LUHMES (cell line): Measurements from ENCODE around the genes PRR20G, MGLL and SEC61A1.

DNA sequence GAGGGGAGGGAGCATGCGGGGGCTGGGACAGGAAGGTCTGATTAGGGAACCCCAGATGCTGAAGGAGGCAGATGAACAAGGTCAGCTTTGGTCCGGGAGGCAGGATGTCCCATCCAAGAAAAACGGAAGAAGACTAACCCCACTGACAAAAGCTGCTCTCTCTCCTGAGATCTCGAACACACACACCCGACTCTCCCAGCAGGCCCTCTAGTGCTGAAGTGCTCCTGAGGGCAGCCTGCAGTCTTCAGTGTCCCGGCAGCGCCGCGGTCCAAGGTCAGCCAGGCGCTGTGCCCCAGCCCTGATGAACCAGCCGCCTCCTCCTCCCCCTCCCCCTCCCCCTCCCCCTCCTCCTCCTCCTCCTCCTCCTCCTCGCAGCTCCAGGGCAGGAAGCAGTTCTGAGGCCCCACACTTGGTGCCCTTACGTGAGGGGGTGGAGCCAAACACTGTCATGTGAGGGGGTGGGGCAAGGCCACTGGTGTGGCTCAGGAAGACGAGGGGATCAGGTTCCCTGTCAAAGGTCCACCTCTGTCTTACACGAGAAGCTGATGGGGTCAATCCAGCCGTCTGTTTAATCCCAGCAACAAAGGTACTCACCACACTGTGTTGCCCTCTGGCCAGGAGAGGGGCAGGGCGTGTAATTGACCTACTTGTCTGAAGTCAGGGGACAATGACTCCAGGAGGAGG is 34.1 kb downstream of the PRR23E start:
- PRO-cap = no peak

DNA sequence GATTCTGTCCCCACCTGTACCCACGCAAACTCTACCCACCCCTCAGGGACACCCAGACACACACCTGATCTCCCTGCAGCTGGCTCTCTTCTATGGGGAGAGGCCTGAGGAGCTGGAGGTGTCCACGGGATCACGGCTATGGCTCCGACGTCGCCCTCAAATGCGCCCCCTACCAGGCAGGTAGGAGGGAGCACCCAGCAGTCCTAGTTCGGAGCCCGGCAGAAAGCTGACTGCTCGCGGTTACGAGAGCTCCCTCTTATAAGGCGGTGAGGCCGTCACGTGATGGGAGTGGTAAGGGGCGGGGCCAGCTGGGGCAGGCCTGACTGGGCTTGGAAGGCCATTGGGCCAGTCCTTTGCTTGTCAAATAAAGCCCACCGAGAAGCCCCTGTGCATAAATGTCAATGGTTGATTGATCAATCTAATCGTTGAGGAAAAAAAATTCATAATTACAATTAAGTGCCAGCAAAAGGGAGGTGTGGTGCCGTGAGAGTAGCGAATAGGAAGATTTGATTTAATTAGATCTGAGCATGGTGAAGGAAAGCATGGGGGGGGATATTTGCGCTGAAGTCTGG is at the start of gene PRR20G:
Gene PRR20G, minus strand, starts transcription at position 232 of the 572 bp plus-strand sequence.
- PRO-cap = no peak

- PRO-cap = no peak
Measured at GRCh38 chr3:127304466-127304818, 16.6 kb upstream of the PRR20G start.

- PRO-cap = no peak
Measured at GRCh38 chr3:127599228-127599797, 1.1 kb downstream of the MCM2 start.

- PRO-cap = no peak
Measured at GRCh38 chr3:127671586-127672640, 839 bp upstream of the ABTB1 start.

GRCh38 chr3:127676721-127677455 is 4.1 kb downstream of the ABTB1 start:
- PRO-cap = no peak

- PRO-cap = no peak
Measured at GRCh38 chr3:127701318-127701540, 28.5 kb downstream of the ABTB1 start.

GRCh38 chr3:127729533-127730311 is 57.0 kb downstream of the ABTB1 start:
- PRO-cap = no peak

GRCh38 chr3:127750118-127751129 is 71.9 kb downstream of the MGLL start:
- PRO-cap = no peak

- PRO-cap = no peak
Measured at GRCh38 chr3:127754695-127755494, 67.4 kb downstream of the MGLL start.

GRCh38 chr3:127760993-127761977 is 61.0 kb downstream of the MGLL start:
- PRO-cap = no peak

DNA sequence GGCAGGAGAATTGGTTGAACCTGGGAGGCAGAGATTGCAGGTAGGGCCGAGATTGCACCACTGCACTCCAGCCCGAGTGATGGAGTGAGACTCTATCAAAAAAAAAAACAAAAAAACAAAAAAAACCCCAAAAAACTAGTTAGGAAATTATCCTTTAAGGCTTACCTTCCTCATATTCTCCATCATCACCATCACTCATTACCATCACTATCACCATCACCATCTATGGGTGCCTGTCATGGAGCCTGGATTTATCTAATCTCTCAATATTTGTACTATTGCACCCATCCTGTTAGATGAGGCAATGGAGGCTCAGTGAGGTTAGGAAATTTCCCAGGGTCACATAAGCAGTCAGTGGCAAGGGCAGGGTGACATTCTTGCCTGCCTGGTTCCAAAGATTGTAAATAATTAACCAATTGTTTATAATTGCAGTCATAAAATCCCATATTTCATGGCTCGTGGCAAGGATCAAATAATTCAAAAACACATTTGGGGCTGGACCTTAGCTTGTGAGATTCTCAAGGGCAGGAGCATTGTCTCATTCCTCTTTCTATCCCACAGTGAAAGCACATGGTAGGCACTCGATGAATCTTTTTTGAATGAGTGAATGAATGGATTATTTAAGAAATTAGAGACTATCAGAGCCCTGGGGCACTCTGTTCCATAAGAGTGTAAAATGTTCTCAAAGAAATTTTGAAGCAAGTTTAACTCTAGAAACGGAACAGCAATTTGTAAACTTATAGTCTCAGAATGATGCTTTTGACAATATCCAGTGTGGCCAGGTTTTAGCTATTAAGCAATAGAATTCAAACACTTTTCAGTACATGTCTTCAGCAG is 55.1 kb downstream of the MGLL start:
- PRO-cap = no peak

- PRO-cap = unidirectional peak, minus-strand start at chr3:127823217
Measured at GRCh38 chr3:127822094-127823294, at the start of gene MGLL. MGLL (minus strand) TSS chr3:127822515.

DNA sequence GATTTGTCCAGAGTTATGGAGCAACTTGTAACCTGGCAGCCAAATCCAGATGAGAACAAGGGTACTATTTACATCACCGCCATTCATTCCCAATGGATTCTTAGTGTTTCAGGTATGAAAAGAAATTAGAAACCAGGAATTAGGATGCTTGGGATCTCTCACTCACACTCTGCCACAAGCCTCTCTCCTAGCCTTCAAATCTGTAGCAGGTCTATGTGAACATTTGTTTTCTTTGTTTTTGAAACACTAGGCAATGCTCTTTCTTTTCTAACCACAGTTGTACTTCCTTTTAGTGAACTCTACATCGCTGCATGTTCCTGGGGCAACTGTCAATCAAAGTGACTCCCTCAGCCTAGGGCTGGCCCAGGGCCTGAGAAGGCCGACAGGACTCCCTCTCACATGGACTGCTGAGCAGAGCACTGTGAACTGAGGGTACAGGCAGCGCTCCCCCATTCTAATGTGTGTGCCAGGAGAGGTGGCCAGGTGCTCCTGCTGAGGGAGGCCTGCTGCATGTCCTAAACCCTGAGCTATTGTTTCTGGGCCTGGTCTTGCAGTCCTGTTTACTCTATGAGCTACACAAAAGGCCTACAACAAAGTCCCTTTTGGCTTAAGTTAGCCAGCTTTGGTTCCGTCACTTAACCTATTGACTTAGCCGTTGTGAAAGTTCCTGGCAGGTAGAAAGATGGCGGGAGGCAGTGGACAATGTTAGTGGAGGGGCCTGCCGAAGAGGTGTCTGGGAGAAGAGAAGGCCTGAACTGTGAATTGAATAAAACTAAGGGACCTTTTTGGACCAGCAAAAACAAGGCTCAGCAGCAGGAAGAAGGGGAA is 14.2 kb upstream of the MGLL start:
- PRO-cap = no peak

DNA sequence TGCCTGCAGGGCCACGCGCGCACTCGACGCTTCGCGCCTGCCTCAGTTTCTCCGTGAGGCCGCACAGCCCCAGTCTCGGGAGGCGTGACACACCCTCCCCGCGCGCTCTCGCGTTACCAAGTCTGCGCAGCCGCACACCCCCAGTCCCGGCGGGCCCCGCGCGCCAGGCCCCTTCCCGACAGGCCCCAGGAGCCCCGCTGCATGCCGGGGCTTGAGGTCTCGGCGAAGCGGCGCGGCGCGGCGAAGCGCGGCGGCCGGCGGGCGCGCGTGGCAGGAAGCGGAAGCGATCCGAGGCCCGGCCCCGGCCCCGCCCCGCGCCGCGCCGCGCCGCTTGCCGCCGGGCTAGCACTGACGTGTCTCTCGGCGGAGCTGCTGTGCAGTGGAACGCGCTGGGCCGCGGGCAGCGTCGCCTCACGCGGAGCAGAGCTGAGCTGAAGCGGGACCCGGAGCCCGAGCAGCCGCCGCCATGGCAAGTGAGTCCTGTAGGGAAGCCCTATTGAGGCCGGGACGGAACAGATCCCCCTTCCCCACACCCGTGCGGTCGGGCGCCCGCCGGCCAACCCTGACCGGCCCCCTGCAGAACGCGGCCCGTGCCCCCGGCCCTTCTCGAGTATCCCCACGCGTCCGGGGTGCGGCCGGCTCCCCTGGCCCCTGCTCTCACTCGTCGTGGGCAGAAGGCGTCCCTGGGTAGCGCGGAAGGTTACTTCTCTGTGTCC is at the start of gene SEC61A1:
Gene SEC61A1, plus strand, starts transcription at position 351 of the 716 bp plus-strand sequence.
- PRO-cap = bidirectional peak, plus-strand start at position 347 of the sequence, minus-strand start at position 115 of the sequence

DNA sequence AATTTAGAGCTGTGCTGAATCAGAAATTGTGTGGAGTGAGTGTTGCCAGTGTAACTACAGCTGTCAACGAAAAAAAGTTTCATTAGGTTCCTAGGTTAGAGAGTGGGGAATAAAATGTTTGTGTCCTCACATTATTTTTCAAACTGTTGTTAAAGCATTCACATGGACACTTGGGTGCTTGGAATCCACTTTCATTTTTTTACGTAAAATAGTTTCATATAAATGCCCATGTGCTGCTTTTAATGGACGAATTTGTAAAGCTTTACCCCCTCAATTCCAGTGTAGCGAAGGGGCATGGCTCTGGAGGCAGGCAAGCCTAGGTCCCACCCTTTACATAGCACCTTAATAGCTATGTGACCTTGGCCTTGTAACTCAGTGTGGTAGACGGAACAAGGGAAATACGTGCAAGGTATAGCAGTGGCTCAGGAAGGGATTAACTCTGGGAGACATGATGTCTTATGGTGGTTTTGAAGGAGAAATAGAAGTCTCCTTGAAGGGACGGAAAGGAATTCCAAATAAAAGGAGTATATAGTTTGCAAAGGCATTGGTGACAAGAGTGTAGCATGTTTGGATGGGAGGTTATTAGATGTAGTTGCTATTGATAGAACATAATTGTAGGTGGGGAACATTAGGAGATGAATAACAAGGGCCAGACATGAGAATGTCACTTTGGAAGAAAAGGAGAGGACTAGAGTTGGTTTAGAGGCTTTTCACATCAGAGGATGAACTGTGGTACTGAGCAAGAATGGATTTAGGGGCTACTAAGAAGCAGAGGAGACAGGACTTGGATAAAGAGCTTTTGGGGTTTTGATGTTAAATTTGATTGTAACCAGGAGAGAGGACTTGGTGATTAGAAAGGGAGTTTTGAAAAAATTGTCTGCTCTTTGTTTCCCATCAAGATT is 1.5 kb downstream of the SEC61A1 start:
- PRO-cap = unidirectional peak, plus-strand start at position 286 of the sequence

- PRO-cap = no peak
Measured at GRCh38 chr3:128067178-128067769, 15.0 kb downstream of the SEC61A1 start.

- PRO-cap = no peak
Measured at GRCh38 chr3:128076264-128076642, 24.0 kb downstream of the SEC61A1 start.

- PRO-cap = no peak
Measured at GRCh38 chr3:128113918-128114345, 9.7 kb downstream of the RUVBL1 start.

- PRO-cap = no peak
Measured at GRCh38 chr3:128151507-128152167, 1.6 kb upstream of the EEFSEC start.